Tongue (tissue), 2 donors: ENCODE measurements around a stretch of chr4.

DNA sequence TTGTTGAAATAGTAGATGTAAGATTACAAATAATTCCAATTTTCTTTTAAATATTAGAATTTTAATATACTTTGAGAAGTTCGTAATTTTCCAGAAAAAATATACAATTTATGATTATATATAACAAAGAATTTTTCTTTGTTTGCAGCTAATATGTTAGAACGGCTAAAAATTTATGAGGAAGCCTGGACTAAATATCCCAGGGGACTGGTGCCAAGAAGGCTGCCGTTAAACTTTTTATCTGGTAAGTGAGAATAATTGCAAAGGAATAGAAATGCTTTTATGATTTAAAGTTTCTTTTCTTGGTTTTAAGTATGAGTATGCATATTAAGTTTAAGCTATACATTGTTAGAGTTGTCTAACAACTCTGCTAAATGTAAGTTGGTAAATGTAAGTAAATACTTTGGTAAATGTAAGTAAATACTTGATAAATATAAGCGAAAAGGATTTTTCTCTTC lies 48.8 kb upstream of the NDUFC1 start:
- RAMPAGE, long total RNA = no peak

GRCh38 chr4:139401274-139401831 lies 52.6 kb upstream of the RAB33B start:
- RAMPAGE, long total RNA = no peak

DNA sequence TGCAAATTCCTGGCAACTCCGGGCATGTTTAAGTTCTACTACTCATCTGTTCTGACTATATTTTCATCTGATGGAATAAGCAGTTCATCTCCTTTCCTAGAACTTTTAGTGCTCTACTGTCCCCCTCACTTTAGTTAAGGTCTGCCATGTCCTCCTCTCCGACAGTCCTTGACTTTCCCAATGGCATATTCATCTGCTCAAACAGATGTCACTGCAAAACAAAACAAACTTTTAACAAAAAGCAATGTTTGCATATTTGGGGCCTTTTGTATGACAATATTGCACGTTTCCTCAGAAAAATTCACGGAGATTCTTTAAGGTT lies 1.2 kb upstream of the RAB33B start:
- RAMPAGE, long total RNA = no peak

DNA sequence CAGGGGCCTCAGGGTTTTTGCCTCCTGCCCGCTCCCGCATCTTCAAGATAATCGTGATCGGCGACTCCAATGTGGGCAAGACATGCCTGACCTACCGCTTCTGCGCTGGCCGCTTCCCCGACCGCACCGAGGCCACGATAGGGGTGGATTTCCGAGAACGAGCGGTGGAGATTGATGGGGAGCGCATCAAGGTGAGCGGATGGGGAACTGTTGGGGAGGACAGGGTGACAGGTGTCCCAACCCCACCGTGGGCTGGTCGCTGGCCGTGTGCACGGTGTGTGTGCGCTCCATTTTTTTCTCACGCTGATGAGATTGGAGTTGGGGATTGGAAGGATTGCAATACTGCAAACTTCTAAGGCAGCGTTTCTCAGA lies 319 bp downstream of the RAB33B start:
- RAMPAGE, long total RNA = no peak

DNA sequence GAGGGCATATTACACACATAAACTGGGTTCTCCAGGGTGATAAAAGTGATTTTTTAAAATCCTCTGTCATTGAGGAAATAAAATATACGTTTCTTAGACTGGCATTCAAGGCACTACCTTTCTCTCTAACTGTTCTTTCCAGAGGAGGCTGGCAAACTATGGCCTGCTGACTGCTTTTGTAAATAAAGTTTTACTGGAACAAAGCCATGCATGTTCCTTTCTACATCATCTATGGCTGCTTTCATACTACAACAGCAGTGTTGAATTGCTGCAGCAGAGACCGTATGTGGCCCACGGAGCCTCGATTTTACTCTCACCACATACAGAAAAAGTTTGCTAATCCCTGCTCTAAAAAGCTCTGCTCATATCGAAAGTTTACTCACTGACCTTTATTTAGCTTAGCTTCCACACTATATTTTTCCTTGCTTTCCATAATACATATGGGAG lies 20.2 kb downstream of the SETD7 start:
- RAMPAGE, long total RNA = no peak

DNA sequence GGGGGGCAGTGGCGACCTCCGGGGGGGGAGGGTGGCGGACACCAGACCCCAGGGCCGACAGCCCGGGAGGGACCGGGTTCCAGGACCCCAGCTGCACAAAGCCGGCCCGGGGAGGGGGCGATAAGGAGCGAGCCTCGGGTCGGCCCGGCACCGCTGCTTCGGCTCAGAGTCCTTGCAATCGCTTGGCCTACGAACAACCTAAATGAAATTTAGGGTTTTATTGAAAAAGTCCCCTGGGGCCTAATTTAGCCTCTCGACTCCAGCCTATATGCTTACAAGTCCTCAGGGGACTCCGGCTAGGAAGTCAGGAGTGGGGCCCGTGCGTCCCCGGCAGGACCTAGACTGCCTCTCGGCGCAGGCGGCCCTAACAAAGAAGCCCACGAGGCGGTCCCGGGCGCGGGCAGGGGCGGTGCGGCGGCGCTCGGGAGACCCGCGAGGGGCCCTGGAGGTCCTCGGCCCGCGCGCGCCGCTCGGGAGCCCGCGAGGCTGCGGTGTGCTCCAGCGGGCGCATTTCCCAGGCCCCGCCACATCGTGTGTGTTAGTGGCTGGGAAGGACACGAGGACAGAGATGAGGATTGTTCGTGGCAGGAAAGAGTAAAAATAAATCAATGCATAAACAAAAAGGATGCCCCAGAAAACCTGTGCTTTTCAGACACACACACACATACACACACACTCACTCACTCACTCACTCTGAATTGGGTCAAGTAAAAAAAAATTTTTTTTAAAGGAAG lies 70.0 kb downstream of the MGST2 start:
- RAMPAGE, long total RNA = no peak

DNA sequence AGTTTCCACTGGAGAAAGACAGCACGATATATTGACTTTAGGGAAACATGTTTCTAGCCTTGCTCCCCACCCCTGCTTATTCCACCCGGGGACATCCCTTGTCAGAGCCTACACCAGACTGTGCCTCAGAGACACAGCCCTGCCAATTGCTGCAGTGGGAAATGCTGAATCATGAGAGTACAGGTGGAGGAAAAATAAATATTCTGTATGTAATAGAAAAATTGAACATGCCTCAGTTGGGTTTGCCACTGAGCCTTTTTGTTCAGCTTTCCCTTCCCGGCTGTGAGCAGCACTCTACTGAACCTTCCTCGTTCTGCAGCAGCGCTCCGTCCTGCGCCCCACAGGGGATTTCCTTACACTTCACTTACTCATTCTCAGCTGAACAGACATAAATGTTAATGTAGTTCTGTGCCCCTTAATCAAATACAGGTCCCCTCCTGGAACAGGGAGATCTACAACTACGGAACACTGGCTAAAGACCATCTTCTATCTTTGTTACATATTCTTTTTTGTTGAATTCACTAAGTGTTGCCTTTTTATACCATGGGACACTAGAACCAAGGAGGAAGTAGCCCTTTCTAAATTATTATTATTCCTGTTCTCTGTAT lies 121.3 kb downstream of the MGST2 start:
- RAMPAGE, long total RNA = no peak

DNA sequence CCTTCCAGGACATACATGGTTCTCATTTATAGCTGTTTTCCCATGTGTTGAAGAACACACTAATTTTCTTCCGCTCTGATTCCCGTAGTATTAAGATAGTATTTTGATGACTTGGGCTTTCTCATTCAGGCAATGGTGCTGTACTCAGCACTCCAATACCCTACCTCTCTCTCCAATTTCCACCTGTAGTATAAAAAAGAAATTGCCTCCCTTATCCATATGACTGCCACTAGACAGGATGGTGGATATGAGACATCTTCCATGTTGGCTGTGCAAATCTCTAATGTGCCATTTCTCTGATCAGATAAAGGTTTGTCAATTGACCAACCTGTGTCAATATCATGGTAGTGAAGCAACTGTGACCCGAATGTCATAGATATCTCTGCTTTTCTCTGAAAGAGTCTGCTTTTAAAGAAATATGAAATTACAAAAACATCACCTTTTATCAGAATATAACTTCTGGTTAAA lies 154.3 kb downstream of the MGST2 start:
- RAMPAGE, long total RNA = no peak

- RAMPAGE, long total RNA = no peak
Measured at GRCh38 chr4:140004494-140004982, 149.4 kb downstream of the MAML3 start.

DNA sequence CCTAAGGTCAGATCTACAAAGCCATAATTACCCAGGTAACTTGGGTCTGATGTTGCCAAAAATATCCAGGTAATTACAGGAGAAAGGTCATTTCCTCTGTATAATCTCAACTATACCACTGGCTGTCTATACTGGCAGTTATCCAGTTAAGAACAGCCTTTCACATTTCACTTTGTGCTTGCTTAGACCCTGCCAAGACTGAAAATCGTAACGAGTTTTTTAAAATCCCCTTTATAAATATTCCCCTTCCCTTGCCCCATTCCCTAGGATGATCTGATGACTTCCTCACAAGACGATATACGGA lies 105.5 kb downstream of the MAML3 start:
- RAMPAGE, long total RNA = no peak

DNA sequence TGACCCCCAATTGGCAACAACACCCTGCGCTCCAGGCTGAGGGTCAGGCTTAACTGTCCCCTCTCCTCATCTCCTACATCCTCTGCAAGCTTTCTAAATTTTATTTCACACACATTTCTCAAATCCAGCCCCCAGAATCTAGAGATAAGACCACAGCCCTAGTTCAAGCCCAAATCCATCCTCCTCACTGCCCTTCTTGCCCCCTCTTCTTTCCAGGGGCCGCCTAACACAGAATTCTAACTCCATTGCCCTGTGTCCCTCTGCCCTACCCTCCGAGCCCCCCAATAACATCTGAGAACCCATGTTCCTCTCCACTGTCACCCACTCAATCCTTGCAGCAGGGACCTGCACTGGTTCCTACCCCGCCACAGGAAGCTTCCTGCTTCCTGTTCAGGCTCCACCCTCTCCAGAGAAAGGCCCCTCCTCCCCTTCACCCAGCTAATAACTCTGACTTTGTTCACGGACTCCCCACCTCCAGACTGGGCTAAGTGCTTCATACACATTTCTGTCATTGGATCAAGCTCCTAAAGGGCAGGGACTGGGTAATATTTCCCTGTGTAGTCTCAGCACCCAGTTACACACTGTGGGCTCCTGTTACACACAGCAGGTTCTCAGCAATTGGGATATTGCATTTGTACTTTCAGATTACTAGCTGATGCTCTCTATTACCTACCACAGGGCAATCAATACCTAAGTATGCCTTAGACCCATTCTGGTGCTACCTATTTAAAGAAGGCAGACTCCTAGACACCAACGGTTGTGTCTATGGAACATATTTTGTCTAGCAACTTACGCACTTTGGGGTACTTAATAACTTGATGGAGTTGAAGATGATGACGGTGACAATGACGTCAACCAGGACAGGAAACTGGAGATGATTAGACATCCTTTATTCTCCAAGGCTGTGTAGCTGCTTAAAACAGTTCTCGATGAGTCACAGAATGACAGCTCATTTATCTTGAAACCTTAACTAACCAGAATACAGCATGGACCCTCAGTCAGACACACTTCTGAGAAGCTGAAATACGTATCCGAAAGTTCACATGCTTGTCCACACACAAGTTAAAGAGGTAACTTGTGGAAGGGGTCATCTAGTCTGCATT lies 58.2 kb downstream of the MAML3 start:
- RAMPAGE, long total RNA = no peak

DNA sequence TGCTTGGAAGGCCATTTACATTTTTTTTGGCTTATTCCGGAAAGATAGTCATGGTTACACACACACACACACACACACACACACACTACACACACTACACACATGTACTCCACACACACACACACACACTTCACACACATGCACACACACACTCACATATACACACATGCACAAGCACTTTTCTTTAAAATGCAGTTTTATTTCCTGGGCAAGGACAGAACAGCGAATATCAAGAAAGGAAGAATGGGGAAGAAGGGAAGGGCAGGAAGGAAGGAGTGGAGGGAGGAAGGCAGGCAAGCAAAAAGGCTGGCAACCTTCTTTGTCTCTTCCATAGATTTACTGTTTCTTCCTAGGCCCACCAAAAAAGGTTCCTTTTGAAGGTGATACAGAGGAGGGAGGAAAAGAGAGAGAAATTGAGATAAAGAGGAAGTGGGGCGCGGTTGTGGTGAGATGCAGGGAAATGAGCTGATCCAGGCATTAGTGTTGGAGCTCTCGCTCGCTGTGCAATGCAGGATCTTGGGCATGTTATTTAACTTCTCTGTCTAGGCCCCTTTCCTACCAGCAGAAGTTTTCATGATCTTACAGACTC lies 88.7 kb upstream of the MAML3 start:
- RAMPAGE, long total RNA = no peak

- RAMPAGE, long total RNA = no peak
Measured at GRCh38 chr4:140756186-140756259, 162 bp downstream of the TBC1D9 start.

- RAMPAGE, long total RNA = no peak
Measured at GRCh38 chr4:140800560-140801097, 44.4 kb upstream of the TBC1D9 start.

DNA sequence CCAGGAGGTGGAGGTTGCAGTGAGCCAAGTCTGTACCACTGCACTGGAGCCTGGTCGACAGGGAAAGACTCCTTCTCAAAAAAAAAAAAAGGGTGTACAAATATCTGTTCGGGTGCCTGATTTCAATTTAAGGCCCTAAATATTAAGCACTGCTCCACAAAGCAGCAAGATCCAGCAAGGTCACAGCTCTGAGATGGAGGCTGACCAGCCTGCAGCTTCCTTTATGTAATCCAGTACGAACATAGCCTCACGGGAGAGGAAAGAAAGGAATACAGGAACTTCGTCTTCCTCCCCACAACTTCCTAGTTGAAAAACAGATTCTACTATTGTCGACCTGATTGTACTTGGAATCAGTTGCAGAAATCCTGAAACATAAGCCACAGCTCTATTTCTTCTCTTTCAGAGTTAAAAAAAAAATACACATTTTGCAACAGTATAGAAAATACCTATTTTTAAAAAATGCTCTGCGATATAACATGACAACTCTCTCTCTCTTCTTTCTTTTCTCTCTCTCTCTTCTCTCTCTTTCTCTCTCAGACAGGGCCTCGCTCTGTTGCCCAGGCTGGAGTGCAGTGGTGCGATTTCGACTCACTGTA lies 53.5 kb upstream of the TBC1D9 start:
- RAMPAGE, long total RNA = no peak

GRCh38 chr4:140994055-140994404 lies 139.2 kb downstream of the RNF150 start:
- RAMPAGE, long total RNA = no peak

GRCh38 chr4:141081891-141082341 lies 51.4 kb downstream of the RNF150 start:
- RAMPAGE, long total RNA = no peak

- RAMPAGE, long total RNA = no peak
Measured at GRCh38 chr4:141657881-141658456, 21.6 kb downstream of the IL15 start.

DNA sequence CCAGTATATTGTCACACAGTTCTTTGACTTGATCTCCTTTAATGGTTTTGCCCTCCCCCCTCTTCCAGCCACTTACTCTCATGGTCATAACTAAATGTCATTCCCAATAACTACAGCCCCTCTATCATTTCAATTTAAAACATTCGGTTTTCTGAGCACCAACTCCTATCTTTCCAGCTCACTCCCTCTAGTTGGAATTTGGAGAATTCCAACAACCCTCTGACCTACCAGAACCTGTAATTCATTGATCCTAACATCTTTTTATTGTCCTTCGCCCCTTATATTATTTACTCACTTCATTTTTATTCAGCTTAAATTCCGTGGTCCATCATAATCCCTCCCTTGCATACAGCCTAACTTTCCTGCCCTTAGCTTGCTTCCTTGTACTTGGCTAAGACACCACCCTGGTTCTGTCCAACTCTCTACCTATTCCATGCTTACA lies 21.6 kb upstream of the USP38 start:
- RAMPAGE, long total RNA = no peak

DNA sequence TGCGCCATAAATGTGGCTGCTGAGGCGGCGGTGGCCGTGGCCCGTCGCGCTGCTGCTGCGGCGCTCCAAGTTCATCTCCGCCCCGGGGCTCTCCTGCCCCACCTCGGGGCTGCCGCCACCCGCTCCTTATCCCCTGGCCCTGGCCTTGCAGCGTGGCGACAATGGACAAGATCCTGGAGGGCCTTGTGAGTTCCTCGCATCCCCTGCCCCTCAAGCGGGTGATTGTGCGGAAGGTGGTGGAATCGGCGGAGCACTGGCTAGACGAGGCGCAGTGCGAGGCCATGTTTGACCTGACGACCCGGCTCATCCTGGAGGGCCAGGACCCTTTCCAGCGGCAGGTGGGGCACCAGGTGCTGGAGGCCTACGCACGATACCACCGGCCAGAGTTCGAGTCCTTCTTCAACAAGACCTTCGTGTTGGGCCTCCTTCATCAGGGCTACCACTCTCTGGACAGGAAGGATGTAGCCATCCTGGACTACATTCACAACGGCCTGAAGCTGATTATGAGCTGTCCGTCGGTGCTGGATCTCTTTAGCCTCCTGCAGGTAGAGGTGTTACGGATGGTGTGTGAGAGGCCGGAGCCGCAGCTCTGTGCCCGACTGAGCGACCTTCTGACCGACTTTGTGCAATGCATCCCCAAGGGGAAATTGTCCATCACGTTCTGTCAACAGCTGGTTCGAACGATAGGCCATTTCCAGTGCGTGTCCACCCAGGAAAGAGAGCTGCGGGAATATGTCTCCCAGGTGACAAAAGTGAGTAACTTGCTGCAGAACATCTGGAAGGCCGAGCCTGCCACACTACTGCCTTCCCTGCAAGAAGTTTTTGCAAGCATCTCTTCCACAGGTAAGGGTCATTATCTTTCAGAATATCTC lies 809 bp downstream of the USP38 start:
- RAMPAGE, long total RNA = no peak